A172 (cell line): ENCODE data around the genes FBLN7 and ZC3H6.

DNA sequence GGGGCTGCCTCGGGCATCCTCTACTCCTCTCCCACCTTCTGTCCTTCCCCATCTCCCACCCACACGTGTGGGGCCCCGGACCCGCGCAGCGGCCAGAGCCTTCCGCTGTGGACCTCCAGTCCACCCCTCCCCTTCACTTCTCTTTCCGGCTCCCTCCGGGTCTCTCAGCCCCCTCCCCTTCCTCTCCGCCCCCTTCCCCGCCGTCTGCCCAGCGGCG, 323 bp upstream of the MERTK start:
- RAMPAGE, long total RNA, result no peak

DNA sequence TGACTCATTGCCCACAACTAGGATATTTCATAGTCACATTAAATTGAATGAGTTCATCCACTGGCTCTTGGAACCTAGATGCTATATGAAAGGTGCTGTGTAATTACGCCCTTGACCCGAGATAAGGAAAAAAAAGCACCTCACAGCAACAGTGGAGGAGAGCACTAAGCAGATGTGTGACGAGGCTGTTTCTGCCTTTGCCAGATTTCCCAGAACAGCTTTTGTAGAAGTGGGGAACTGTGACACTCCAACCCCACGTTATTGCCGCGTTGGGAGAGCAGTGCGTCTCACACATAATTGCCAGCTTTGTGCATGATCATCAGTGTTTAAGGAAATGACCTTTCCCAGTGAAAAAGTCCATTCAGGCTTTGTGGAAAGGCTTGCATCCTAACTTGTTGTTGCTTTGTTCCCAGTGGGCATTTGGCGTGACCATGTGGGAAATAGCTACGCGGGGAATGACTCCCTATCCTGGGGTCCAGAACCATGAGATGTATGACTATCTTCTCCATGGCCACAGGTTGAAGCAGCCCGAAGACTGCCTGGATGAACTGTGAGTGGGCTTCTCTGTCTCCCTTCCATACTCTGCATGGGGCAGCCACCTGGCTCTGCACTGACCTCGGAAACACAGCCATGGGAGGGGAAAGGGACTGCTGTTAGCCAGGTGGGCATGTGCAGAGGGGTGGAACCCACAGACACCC, 33.1 kb upstream of the TMEM87B start:
- RAMPAGE, long total RNA, result no peak

GRCh38 chr2:112032865-112033317, 22.2 kb upstream of the TMEM87B start:
- RAMPAGE, long total RNA, result no peak

GRCh38 chr2:112065486-112065705, 10.3 kb downstream of the TMEM87B start:
- RAMPAGE, long total RNA, result no peak

GRCh38 chr2:112082465-112082819, 27.4 kb downstream of the TMEM87B start:
- RAMPAGE, long total RNA, result no peak

DNA sequence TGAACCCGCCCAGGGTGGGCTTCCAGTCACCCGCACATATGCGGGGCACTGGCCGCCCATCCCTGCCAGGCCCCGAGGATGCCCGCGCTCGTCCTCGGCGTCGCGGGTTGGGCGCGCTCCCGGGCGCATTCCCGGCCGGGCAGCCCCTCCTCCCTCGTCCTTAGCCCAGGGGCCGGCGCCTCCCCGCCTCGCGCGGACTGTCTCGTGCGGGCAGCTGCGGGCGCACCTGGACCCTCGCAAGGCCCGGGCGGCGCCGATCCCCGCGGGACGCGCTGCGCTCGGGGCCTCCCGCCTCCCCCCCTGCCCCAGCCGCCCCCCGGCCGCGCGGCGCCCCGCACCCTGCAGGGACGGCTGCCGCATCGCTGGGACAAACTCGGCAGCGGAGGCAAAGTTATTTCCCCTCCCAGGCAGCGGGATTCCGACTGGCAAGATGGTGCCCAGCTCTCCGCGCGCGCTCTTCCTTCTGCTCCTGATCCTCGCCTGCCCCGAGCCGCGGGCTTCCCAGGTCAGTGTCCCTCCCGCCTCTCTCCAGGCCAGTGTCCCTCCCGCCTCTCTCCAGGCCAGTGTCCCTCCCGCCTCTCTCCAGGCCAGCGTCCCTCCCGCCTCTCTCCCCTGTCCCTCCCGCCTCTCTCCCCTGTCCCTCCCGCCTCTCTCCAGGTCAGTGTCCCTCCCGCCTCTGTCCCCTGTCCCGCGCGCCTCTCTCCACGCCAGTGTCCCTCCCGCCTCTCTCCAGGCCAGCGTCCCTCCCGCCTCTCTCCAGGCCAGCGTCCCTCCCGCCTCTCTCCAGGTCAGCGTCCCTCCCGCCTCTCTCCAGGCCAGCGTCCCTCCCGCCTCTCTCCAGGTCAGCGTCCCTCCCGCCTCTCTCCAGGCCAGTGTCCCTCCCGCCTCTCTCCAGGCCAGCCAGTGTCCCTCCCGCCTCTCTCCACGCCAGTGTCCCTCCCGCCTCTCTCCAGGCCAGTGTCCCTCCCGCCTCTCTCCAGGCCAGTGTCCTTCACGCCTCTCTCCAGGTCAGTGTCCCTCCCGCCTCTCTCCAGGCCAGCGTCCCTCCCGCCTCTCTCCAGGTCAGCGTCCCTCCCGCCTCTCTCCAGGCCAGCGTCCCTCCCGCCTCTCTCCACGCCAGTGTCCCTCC, at the start of gene FBLN7:
FBLN7 (plus strand) TSS at position 160 of the 1,129 bp plus-strand sequence.
- RAMPAGE, long total RNA, result no peak

DNA sequence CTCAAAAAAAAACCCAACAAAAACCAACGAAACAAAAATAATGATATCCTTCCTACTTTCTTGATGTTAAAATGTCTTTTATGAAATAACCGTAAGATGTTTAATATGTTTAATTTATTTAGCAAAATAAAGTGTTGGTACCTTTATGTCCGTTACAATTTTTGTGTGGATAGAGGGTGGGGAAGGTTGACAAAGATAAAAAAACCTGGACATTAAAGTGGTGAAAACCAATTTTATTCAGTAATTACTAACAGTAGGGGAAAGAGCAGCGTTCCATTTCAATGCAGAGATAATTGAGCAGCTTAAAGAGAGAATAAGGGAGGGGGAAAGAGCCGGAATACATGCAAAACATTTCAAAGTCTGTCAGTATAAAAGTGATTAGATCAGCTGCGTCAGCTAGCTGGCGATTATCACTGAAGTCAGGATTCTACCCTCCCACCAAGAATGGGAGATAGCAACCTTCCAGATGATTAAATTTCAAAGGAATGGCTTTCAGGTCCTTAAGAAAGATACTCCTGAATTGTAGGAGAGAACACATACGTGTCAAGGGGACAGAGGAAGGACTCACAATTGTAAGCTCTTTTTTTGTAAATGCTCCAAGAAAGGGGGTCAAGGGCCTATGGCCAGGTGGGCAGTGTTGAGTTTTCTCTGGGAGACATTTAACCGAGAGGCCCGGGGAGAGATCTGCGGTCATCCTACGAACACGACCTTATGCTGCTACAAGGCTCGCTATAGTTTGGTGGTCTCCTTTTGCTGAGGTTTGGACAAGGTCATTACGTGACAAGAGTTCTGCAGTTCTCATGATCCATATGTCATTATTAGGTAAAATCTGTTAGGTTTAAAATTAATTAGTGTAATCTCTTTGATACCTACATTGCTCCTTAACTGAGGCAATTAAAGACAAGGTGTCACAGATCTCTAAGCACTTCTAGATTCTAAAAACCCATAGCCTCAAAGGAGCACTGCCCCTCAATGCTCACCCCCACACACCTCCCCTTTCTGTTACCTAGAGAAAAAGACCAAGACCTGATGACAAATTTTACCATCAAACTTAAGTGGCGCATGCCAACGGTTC, 2.6 kb upstream of the ZC3H6 start:
- RAMPAGE, long total RNA, result no peak

DNA sequence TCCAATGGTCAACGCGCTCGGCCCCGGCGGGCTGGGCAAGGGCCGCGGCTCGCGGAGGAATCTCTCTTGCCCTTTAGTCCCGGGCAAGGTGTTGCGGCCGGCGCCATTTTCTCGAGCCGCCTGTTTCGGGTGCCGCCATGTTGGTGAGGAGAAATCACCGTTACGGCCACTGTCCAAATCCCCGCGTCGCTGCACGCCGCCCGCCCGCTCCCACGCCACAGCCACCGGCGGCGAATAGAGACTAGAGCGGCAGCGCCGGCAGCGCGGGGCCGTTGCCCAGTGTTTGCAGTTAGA, at the start of gene ZC3H6:
ZC3H6 (plus strand) TSS at position 103 of the 294 bp plus-strand sequence.
- RAMPAGE, long total RNA, result no peak

GRCh38 chr2:112534369-112535256, 7.7 kb upstream of the POLR1B start:
- RAMPAGE, long total RNA, result no peak

DNA sequence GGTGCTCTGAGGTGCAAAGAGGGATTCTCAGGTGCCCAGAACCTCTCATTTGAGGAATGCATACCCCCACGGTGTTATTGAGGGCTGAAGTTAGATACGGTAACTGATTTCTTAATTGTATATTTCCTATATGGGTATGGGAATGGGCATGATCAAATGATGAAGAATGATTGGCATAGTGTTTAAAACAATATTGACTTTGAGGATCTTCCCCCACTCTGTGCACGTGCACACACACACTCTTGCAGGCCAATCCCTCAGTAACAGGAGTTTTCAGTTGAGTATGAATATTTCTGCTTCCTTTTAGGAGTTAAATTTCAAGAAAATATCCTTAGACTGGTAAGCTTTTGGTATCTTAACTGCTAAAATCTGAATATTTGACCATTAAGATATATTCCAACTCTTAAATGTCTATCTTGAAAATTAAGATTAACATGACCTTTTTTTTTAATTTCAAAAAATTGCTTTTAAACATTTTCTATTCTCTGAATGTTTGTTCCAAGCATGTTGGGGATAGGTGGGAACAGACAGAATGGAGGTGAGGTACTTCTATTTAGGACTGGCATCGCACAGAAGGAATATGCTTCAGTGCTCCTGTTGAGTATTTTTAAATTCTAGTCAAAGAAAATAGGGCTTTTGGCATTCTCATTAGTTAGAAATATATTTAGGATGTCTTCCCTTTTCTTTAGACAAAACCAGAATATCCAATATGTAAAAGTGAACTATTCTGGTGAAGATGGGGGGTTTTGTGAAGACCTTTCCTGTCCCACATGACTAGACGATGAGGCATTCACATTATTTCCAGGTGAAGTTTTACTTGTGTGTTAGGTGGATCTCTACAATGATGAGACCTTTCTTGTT, 3.6 kb downstream of the SLC20A1 start:
- RAMPAGE, long total RNA, result no peak

DNA sequence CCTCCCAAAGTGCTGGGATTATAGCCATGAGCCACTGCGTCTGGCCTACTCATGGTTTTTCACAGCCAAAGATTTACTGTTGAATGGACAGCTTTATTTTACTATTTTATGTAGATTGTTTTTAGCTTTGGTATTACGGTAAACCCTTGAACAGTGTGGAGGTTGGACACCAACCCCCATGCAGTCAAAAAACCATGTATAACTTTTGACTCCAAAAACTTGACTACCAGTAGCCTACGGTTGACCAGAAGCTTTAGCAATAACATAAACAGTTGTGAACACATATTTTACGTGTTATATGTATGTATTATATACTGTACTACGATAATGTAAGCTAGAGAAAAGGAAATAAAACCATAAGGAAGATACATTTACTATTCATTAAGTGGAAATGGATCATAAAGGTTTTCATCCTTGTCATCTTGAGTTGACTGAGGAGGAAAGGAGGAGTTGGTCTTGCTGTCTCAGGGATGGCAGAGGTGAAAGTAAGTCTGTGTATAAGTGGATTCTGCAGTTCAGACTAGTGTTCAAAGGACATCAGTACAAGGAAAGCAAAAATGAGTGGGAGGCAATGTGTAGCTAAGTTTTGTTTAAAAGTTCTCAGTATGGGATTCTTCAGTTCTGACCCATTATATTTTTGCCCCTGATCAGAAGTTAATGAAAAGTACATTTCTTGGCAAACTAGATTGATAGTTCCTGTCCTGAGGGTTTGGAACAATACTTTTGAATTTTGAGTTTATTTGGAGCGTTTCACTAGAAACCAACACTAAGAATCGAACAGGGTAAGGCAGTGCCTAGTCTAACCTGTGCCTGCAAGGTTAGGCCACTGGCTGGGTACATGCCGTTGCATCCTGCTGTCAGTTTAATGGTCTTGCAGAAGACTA, 18.9 kb downstream of the SLC20A1 start:
- RAMPAGE, long total RNA, result no peak

GRCh38 chr2:112725850-112726390, 5.1 kb downstream of the NT5DC4 start:
- RAMPAGE, long total RNA, result no peak

DNA sequence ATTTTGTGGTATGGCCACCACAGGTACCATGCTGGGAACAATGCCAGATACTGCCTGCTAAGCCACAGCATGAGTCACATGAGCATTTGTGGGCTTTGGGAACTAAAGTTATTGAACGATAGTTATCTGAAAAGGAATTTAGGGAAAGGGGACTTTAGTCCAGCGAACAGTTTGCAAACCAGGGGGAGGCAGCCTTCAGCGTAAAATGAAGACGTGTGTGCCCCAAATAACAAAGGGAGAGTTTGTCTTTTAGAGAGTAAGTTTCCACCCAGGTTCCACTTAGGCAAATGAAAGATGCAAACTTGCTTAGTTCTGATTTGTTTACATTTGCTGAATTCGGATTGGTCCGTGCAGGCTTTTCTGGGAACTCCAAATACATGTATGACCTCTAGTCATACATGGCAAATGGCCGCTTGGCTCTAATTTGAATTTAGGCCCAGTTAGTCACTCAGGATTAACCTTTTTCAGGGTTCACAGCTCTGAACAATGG, 28.2 kb downstream of the IL37 start:
- RAMPAGE, long total RNA, result no peak

DNA sequence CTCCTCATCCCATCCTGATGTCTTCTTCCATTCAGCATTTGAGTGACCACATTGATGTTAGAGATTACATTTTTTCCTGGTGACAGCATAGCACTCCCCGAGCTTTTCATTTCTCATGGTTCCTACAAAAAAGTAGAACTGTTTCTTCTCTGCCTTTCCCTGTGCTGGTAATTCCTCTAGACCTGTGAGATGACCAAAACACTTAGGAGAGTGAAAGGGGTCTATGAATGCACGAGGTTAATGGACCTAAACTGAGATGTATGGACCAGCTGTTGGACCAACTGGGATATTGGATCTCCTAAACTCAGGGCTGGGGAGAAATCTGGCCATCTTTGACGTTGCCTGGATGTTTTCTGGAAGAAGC, 5.0 kb downstream of the IL36A start:
- RAMPAGE, long total RNA, result no peak

DNA sequence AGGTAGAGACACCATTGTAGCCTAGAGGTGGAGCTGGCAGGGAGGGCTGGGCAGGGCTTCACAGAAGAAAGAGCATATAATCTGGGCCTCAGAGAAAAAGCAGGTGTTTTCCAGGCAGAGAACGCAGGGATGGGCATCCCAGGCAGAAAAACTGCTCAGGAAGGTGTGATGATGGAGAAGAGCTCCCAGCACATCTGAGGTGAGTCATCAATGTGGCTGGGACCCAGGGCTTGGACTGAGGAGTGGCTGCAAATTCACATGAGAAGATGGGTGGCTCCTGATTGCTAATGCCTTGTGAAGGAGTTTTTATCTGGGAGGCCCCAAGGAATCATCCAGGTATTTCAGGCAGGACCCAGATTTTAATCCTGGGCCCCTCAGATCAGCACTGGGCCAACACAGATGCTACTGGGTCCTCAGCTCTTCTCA, 10.1 kb downstream of the IL1F10 start:
- RAMPAGE, long total RNA, result no peak

DNA sequence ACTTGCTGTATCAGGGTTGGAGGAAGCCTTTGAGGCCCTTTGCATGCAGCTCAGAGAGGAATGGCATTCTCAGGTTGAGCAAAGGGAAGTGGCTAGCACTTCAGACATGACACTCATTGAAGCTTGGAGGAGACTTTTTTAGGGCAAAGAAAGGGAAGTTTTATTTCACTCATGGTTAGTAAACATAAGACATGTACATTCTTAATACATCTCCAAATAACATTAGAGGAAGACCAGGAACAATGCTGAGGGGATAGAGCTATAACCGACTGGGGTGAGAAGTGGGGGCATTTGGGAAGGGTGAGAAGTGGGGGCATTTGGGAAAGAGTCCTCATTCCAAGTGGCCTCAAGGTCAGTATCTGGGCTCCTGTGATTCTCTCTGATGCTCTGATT, 22.3 kb downstream of the IL1F10 start:
- RAMPAGE, long total RNA, result no peak

DNA sequence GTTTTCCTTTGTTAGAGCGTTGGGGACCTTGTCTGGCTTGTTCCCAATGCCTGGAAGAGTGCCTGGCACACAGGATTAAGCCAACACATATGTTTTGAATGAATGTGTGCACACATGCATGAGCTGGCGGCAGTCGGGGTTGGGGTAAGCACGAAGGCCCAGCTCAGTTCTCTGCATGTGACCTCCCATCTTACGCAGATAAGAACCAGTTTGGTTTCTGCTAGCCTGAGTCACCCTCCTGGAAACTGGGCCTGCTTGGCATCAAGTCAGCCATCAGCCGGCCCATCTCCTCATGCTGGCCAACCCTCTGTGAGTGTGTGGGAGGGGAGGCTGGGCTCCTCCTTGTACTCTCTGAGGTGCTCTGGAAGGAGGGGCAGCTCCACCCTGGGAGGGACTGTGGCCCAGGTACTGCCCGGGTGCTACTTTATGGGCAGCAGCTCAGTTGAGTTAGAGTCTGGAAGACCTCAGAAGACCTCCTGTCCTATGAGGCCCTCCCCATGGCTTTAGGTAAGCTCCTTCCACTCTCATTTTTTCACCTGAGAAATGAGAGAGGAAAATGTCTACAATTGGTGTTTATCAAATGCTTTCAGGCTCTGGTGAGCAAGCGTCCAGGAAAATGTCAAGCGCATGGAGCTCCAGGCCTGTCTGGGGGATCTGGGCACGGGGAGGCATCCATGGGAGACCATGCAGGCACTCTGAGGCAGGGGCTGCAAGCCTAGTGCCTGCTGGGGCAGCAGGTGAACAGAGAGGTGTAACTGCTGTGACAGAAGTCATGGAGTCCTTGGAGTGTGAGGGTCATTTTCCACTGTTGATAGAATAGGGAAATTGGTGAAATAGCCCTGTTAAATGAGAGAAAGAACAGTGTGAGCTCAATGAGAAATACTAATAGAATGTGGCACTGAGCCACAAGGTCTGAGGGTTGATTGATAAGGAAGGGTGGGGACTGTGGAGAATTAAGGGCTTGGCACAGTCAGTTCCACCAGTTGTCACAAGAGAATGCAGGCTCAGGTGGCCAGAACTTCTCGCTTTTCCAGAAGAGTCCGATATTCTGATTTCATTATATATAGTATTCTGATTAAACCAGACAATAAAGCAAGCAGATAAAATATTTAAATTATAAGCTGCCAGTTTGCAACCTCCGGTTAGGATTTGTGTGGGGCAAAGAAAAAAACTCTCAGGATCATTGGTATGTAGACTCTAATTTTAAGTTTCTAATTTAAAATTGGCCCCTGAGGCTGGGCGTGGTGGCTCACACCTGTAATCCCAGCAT, 9.4 kb upstream of the IL1RN start:
- RAMPAGE, long total RNA, result no peak

DNA sequence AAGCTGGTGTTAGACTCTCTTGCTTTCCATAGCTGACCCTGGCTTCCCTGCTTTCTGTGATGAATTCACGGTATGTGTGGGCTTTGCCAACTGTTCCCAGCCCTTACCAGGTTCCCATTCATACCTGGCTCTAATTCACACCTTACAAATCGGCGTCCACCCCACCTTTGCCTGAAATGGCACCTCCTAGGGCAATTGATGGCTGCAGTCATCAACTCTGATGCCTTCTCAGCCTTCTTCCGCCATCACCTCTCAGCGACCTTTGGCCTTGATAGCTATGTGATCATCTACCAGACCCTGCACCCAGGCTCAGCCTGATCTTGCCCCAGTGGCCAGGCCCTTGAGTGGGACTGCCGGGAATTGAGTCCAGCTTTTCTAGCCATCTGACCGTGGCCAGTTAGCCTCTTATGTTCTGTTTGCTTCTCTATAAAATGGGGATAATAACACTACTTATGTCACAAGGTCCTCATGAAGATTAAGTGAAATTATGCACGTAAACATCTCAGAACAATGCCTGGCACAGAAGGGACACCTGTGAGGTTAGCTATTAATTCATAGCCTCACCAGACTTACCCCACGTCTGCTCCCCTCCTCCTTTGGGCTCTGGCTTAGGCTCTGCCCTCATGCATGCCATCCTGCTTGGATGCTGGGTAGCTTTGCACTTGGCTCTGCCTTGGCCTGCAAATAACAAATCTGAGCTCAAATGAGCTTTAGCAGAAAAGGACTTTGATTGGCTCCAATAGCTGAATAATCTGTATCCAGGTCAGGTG, 32.6 kb downstream of the PSD4 start:
- RAMPAGE, long total RNA, result no peak

GRCh38 chr2:113209163-113209782, 35.5 kb downstream of the PSD4 start:
- RAMPAGE, long total RNA, result no peak

GRCh38 chr2:113218259-113218946, 44.6 kb downstream of the PSD4 start:
- RAMPAGE, long total RNA, result no peak